ENCODE measurements around a stretch of chr20.

- PRO-cap = no peak
These were observed 44.2 kb upstream of the SLC9A8 start for GRCh38 chr20:49768138-49769033.

- PRO-cap = no peak
These were observed 726 bp upstream of the SLC9A8 start for GRCh38 chr20:49811756-49812448.

- PRO-cap = no peak
These were observed 48.2 kb downstream of the SLC9A8 start for GRCh38 chr20:49860800-49861250.

DNA sequence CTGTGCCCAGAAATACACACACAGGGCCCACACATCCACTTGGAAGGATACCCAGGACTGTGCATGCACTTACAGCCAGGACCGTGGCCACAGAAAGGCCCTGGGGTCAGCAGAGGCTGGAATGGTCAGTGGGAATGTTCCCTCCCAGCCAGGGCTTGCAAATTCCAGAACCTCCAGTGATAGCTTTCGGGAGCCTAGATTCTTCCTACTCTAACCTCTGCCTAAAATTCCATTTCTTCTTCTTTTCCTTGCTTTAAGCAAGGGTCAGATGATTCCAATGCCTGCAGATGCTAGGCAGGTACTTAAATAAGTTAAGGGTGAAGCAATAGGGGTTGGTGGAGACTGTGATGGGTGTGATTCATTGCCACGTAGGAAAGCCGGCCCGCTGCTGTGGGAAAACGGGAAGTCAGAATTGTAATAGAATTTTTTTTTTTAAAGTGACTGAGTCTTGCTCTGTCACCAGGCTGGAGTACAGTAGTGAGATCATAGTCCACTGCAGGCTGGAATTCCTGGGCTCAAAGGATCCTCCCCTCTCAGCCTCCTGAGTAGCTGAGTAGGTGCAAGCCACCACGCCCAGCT, 51.0 kb downstream of the SNAI1 start:
- PRO-cap = no peak

DNA sequence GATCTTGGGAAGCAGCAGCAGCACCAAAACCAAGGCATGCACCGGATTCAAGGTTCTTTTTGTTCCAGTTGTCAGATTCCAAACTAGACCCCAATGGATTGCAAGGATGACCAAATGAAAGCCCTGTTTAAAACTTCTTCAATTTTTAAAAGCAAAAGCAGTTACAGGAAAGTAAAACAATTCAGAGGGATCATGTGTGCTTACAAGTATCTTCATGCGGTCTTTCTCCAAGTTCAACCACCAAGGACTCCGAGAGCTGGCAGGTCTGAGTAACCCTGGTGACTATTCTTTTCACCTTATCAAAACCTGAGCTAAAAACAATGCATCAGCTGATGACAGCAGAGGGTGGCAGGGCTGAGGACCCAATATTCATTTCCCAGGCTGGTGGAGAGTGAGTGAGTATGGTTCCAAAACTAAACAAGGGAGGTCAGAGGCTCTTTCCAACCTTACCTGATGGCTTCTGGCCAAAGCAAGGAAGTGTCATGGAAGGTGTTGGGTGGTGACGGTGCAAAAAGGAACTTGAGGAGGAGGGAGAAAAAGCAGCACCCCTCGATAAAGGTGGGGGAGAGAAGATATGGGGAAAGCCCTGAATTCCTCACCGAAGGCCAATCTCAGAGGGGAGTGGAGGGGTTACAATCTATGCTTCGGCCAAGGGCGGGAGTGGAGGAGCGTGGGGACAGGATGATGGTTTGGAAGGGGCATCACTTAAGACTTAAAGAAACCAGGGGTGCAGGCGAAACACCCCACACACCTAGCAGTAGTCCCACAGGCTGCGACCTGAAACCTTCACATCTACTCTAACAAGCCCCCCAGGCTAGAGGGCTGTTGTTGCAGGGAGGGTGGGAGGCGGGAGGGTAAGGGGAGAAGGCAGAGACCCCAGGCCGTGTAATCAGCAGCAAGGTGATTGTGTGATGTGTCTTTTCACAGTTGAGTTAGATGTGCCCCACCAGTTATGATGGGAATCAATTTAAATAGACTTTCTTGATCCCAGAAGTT, 31.1 kb downstream of the UBE2V1 start:
- PRO-cap = no peak

GRCh38 chr20:50085859-50086420, 27.0 kb downstream of the UBE2V1 start:
- PRO-cap = unidirectional peak, minus-strand start at chr20:50086290

- PRO-cap = bidirectional peak, plus-strand start at chr20:50187790, minus-strand start at chr20:50187583
These were observed 3.1 kb upstream of the CEBPB start for GRCh38 chr20:50187381-50188051.

- PRO-cap = no peak
These were observed 2.2 kb downstream of the CEBPB start for GRCh38 chr20:50192675-50193446.

- PRO-cap = unidirectional peak, plus-strand start at chr20:50216198
These were observed 25.4 kb downstream of the CEBPB start for GRCh38 chr20:50215900-50216499.

DNA sequence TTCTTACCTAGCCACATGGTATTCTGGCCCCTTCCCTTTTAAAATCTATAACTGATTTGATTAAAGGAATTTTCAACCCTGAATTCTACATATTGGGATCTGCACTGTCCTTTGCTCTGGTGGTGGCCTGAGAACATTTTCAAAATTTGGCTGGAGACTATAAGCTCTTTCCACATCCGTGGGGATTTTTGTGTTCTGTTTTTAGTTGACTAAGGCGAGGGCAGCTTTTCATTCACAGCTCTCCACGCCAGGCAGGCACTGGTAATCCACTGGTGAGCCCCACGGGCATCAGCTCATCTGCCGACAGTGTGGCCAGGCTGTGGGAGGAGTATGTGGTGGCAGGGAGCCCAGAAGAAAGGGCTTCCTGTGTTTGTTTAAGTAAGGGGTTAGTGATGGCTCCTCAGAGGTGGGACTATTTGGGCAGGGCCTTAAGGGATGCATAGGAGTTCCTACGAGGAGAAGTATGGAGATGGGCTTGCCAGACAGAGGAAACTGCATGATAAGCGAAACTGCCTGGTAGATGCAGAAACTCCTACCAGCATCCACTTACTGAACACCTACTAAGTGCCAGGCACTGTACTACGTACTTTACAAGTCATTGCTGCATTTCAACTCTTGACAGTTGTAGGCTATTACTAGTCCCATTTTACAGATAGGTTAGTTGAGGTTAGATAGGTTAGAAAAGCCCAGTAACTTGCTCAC, 54.9 kb downstream of the CEBPB start:
- PRO-cap = no peak

GRCh38 chr20:50259660-50260444, 69.2 kb downstream of the CEBPB start:
- PRO-cap = no peak

- PRO-cap = no peak
These were observed 94.0 kb downstream of the CEBPB start for GRCh38 chr20:50284521-50285121.

DNA sequence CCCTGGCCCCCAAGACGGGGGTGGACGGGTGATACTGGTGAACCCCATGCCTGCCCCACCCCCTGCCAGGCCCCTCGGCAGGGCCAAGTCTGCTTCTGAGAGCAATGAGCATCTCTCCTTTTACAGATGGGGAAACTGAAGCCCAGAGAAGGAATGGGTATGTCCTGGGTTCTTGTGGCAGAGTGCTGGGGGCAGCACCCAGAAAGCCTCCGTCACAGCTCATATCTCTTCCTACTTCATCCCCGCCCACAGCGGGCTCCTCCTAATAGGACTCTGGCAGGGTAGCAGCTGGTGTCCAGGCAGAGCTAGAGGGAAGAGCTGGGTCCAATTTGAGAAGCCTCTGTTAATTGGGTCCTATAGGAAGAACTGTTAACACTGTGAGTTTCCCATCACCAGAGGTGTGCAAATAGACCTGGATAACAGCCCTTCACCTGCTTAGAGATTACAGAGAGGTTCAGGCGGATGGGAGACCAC, 106.4 kb downstream of the CEBPB start:
- PRO-cap = no peak

DNA sequence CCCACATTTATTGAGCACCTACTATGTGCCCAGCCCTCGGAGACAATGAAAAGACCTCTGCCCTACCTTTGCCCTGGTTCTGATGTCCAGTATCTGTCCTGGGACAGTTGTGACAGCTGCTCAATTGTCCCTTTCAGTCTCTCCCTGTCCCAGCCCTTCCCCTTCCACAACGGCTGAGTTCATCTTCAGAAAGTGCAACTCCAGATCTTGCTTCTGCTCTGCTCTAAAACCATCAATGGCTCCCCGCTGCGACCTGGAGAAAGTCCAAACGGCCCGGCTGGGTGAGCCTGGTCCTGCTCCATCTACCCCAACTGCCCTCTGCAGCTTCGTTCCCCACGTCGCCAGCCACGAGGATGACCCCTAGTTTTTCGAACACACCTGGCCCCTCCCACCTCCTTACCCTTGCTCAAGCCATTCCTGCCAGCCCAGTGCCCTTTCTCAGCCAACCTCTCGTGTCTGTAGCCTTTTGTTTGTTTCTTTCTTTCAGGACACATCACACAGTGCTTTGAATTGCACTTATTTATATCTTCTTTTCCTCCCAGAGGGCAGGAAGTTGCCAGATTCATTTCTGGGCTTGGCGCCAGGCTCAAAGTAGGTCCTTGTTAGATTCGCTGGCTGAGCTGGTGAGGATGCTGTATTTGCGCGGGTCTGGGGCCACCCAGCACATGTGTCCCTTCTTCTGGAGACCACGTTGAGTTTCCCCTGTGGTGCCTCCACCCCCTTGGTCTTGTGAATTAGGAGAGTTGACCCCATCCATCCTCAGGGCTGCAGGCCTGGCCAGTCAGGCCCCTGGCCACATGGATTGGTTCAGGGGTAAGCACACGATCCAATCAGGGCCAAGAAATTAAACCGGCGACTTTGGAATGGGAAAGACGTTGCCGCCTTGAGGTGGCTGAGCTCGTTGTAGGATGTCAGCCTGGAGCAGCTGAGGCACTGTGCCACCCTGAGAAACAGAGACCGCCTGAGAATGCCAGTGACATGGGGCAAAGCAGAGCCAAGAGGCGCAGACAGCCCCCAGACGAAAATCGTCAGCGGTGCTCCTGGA, 155.9 kb downstream of the CEBPB start:
- PRO-cap = bidirectional peak, plus-strand start at position 602 of the sequence, minus-strand start at position 495 of the sequence

- PRO-cap = no peak
These were observed 128.1 kb upstream of the PTPN1 start for GRCh38 chr20:50381959-50382629.

DNA sequence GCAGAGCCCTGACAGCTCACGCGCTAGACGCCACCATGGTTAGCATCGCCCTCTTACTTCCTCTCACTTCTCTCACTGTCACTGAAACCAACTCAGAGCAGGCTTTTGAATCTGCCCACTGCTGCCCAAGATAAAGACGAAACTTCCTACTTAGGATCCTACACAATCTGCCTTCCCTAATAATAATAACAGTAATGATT, 117.9 kb upstream of the PTPN1 start:
- PRO-cap = no peak

GRCh38 chr20:50403547-50404341, 106.4 kb upstream of the PTPN1 start:
- PRO-cap = no peak

DNA sequence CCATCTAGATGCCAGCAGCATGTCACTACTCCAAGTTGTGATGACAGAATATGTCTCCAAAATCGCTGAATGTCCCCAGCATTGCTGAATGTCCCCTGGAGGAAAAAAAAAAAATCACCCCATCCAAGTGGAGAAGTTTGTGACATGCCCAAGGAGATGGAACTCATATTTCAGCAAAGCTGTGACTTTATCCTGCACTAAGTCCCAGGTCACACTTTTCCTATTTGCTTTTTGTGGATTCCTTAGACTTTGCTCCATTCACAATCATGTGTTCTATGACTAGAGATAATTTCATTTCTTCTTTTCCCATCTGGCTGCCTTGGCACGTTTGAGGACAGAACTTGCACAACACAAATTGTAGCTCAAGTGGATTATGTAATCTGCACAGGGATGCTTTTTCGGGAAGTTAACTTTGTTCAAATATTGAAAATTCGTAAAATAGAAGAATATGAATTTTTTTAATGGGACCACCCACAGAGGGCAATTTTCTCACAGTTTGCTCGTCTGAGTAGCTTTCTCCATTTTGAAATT, 100.7 kb upstream of the PTPN1 start:
- PRO-cap = no peak

DNA sequence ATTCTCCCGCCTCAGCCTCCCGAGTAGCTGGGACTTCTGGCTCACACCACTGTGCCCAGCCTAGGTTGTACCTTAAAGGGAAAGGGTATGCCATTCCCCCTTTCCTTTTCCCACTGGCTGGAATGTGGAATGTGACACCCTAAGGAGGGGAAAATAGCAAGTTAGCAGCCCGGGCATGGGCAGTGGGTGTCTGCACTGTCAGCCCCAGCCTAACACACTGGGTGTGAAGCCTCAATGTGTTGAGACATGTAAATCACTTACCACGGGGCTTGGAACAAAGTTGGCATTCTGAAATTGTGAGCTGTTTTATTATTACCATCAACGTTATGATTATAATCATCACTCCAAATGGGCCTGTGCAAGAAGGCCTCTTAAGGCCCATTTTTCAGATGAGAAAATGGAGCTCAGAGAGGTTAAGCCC, 80.7 kb upstream of the PTPN1 start:
- PRO-cap = no peak

DNA sequence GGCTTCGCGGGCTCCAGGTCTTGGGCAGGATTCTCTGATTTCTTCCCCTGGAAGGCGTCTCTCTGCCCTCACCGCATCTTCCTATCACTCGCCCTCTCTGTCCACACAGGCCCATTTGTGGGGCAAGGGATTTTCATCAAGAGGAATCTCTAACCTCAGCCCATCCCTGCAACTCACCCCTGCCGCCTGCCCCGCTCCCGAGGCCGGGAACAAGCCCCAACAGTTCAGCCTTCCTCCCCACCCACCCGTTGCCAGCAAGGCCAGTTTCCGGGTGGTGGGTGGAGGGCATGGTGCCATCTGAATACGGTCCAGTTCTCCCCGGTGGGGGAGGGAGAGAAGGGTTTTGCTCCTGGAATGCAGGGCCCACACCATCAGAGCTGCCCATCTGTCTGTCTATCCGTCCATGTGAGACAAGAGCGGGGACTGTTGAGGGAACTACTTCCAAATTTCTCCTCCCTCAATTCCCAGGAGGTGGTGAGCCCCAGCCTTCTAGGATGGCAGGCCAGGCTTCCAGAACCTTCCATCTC, 79.5 kb upstream of the PTPN1 start:
- PRO-cap = no peak